AG04450 (cell line): ENCODE measurements around a stretch of chr2.

DNA sequence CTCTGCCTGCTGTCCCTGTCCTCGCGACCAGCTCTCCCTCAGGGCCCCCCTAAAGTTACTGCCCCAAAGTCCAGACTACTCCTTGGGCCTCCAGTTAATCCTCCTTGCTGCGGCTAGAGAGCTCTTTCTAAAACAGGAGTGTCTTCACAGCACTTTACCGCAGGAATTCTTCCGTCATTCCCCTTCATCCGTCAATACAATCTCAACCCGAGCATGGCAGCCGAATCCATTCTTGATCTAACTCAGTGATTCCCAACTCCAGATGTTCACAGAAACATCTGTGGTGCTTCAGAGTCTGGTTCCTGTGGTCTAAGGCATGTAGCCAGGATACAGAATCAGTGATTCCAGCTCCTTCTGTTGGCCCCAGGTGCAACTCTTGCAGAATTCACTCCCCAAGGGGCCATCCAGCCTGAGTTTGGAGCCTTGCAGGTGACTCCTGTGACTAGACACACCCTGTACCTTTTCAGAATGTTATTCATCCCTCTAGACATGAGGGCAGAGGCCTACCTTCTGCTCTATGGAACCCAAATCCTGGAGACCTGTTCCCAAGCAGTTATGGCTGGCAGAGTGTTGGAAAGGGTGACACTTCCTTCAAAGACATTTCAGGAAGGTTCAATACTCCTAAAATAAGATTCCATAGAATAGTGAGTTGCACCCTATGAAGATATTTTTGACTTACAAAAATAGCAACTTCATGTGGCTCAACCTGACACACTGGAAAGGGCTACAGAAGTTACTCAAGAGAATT lies 21.4 kb downstream of the MFSD9 start:
- CAGE, long polyA plus RNA, result no peak
- RRBS, result no CpG with 5 or more reads among the region's 8 CpGs

DNA sequence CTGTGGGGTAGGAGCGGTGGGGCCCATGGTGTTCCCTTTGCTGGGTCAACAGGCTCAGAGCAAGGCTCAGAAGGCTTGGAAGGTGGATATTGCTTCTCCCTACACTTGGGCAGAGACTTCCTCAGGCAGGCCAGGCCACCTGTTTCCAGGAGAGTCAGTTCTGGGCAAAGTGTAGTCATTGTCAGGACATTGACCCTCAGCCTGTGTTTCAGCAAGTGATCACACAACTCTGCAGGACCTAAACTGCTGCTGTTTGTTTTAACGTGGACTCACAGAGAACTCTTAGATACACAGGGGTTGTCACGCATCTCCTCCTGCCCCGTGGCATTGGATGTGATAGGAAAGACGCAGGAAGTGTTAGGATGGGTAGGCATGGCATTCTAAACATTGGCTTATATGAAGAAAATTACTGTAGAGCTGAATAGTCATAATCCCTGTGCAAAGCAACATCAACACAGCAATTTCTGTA lies 40.5 kb downstream of the TMEM182 start:
- CAGE, long polyA plus RNA, result no peak
- RRBS, result no CpG with 5 or more reads among the region's 5 CpGs

DNA sequence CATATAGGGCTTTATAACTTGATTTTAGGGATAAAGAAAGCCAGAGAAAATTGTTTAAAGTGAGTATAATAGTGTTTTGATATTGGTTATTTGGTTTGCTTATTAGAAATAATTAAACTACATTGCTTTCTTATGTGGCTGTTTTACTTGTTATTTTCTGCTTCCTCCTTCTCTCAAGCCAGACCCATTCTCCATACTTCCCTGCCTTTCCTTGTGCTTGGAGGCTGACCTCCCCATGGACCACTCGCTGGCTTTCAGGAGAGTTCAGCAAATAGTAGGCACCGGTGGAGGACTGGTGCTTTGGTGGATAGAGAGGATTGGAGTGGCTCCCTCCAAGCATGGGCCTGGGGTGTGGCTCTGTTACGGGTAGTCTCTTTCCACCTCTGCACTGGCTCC lies 979.3 kb downstream of the TMEM182 start:
- CAGE, long polyA plus RNA, result no peak
- RRBS, result no CpG with 5 or more reads among the region's 3 CpGs

- CAGE, long polyA plus RNA, result no peak
- RRBS, result no CpG with 5 or more reads among the region's 22 CpGs
These were observed 98.5 kb upstream of the POU3F3 start for GRCh38 chr2:104755315-104755952.

- CAGE, long polyA plus RNA, result no peak
- RRBS, result 4% methylated on average over 5 of the region's 9 CpGs
These were observed 95.5 kb upstream of the POU3F3 start for GRCh38 chr2:104758356-104758826.

DNA sequence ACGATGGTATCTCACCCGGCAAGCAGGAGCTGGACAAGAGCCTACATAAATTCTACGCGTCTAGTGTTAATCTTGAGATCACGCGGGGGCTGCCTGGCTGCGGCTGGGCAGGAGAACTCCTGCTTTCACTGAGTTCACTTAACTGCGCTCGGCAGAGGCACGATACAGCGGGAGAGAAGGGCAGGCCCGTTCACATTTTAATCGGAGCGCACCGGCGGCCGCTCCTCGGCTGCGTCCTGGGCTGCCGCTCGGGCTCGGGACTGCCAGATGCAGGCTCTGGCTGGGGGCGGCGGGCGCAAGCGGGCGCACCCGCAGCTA lies 1.7 kb upstream of the POU3F3 start:
- CAGE, long polyA plus RNA, result no peak
- RRBS, result no CpG with 5 or more reads among the region's 28 CpGs

DNA sequence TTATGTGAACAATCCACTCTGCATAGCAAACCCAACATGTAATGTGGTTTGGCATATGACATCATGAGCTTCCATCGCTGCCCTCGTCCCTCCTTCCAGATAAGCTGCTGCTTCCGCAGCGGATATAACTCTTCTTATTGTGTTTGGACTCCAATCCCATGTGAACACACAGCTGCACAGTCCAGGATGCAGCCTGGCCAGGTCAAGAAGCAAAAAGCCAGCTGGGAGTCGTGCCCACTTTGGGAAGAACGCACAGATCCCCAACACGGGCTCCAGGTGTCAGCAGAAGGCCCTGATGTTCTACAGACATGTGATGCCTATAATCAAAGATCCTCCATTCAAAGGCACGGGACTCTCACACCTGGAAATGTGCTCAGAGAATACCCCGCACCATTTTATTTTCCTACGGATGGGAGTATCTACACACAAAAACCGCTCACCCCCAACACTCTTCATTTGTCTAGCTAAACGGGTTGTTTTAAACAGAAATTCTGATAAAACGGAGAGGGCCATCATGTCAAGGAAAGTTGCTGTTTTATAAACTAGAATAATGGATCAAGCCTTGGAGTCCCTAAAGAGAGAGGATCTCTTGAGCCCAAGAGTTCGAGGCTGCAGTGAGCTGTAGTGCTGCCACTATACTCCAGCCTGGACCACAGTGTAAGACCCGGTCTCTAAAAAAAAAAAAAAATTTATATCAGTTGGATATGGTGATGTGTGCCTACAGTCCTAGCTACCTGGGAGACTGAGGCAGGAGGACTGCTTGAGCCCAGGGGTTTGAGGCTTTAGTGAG lies 4.9 kb downstream of the FHL2 start:
- CAGE, long polyA plus RNA, result no peak
- RRBS, result no CpG with 5 or more reads among the region's 15 CpGs

DNA sequence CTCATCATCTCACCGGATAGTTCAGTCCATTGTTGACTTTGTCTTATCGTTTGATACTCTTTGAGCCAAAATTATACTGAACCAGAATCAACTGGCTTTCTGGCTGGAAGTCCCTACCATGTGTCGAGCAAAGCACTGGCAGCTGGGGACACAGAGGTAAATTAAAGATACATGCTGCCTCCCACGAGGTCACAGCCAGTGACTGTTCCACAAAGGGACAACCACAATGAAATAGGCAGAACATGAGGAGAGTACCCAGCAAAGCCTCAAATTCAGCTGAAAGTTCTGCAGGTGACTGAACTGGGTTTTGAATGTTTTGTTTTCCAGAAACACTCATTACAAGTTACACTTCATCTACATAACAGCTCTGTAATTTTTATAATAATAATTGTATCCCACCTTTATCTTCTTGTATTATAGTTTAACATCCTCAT lies 91.5 kb upstream of the FHL2 start:
- CAGE, long polyA plus RNA, result no peak
- RRBS, result no CpG with 5 or more reads among the region's 4 CpGs

GRCh38 chr2:105747384-105747873 lies 2.7 kb downstream of the NCK2 start:
- CAGE, long polyA plus RNA, result no peak
- RRBS, result no CpG with 5 or more reads among the region's 10 CpGs

DNA sequence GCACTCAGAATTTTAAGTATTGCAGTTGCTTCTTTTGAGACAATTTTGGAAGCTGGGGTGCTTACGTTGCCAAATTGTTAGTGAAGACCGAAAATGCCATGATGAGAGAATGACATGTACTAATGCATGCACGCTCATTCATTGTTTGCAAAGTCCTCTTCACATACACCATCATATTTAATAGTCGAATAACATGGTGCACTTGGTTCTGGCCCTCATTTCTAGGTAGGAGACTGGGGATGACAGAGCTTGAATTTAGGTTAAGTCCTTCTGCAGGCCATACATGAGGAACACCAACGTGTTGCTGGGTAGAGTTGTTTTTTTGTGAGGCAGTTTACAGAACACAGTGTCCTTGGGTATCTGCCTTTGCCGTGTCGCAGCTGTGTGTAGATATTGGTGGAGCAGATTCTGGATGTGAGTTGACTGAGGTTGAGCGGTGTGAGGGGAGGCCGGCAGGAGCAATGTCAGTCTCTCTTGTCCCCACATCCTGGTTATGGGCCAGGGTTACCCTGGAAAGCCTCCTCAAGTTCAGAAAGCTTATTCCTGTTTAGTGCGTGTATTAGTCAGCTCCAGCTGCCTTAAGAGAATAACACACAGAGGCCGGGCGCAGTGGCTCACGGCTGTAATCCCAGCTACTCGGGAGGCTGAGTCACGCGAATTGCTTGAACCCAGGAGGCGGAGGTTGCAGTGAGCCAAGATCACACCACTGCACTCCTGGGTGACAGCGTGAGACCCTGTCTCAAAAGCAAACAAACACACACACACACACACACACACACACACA lies 4.8 kb downstream of the NCK2 start:
- CAGE, long polyA plus RNA, result no peak
- RRBS, result no CpG with 5 or more reads among the region's 18 CpGs

GRCh38 chr2:105771844-105772206 lies 27.1 kb downstream of the NCK2 start:
- CAGE, long polyA plus RNA, result no peak
- RRBS, result no CpG with 5 or more reads among the region's 9 CpGs

- CAGE, long polyA plus RNA, result no peak
- RRBS, result 50% methylated on average over 1 of the region's 6 CpGs
These were observed 27.8 kb downstream of the NCK2 start for GRCh38 chr2:105772483-105772922.

GRCh38 chr2:105836930-105837576 lies 92.3 kb downstream of the NCK2 start:
- CAGE, long polyA plus RNA, result no peak
- RRBS, result no CpG with 5 or more reads among the region's 4 CpGs

- CAGE, long polyA plus RNA, result no peak
- RRBS, result no CpG with 5 or more reads among the region's 13 CpGs
These were observed 156.1 kb upstream of the ECRG4 start for GRCh38 chr2:105909184-105910006.

DNA sequence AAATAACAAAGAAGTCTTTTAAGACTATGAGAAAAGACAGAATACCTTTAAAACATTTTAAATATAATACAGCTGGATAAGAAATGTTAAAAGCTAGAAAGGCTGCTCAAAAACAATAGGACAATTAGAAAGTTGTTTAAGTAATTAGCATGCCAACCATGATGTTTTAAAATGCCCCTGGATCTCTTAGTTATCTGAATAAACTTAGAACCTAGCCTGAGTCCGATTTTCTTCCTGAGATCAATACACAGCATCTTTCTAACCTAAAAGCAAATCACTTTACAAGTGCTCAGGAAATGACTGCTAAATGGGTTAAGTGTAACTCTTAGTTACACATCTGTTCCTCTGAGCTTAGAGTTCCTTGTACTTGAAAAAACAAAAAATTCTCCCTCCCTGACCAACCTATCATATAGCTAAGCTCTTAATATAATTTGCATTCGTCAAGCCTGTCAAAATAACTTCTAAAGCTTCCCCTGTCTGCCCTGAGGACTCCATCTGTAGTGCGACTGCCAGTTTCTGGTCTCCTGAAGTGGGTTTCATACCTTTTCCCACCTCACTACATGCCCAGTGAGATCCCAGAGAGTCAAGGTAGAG lies 130.5 kb upstream of the ECRG4 start:
- CAGE, long polyA plus RNA, result no peak
- RRBS, result no CpG with 5 or more reads among the region's 3 CpGs

DNA sequence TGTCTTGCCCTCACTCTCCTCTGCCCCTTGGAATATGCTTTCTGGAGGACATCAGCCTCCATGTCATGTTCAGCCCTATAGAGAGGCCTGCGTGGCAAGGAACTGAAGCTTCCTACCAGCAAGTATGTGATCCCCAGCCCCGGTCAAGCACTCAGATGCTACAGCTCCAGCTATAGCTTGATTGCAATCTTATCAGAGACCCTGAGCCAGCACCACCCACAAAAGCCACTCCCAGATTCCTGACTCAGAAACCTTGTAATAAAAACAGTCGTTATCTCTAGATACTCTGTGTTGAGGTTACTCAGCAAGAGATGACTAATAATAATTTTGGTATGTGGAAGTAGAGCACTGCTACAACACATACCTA lies 88.4 kb upstream of the ECRG4 start:
- CAGE, long polyA plus RNA, result no peak
- RRBS, result no CpG with 5 or more reads among the region's 3 CpGs

GRCh38 chr2:106131163-106131654 lies 62.9 kb downstream of the UXS1 start:
- CAGE, long polyA plus RNA, result no peak
- RRBS, result no CpG with 5 or more reads among the region's 17 CpGs

GRCh38 chr2:106138499-106139083 lies 55.5 kb downstream of the UXS1 start:
- CAGE, long polyA plus RNA, result no peak
- RRBS, result no CpG with 5 or more reads among the region's 10 CpGs

GRCh38 chr2:106310549-106311208 lies 116.6 kb upstream of the UXS1 start:
- CAGE, long polyA plus RNA, result no peak
- RRBS, result 71% methylated on average over 9 of the region's 29 CpGs

DNA sequence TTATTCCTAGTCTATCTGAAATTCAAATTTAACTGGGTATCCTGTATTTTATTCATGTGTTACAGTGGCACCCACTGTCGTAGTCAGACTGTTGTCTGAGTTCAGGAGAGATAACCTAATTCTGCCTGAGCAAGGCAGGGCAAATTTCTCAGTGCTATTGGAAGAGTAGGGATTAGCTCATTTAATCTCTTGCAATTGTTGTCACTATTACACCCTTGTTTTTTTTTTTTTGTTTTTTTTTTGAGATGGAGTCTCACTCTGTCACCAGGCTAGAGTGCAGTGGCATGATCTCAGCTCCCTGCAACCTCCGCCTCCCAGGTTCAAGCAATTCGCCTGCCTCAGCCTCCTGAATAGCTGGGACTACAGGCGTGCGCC lies 127.7 kb downstream of the RGPD3 start:
- CAGE, long polyA plus RNA, result no peak
- RRBS, result no CpG with 5 or more reads among the region's 5 CpGs